ENCODE measurements around a stretch of chr6.

DNA sequence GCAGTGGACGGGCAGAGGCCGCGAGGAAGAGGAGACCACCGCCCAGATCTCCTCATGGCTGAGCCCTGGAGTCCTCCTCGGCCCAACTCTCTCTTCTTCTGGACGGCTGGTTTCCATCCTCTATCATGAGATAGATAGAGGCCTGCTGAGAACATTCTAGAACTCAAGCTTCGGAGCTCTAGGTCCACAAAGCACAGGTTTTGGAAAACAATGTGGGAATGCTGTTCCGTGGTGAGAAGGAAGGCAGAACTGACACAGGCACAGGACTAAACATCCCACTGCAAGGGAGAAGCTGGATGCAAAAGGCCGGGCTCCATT lies 2.4 kb upstream of the FRMD1 start:
- PRO-cap: no peak
- RAMPAGE, long total RNA: no peak
- RRBS: no CpG with 5 or more reads among the region's 9 CpGs

- PRO-cap: no peak
- RAMPAGE, long total RNA: no peak
- RRBS: 87% methylated on average over 5 of the region's 10 CpGs
These were observed 18.9 kb upstream of the FRMD1 start for GRCh38 chr6:168097990-168098249.

- PRO-cap: no peak
- RAMPAGE, long total RNA: no peak
- RRBS: no CpG with 5 or more reads among the region's 25 CpGs
These were observed 78.9 kb upstream of the FRMD1 start for GRCh38 chr6:168157537-168158665.

- PRO-cap: no peak
- RAMPAGE, long total RNA: no peak
- RRBS: no CpG with 5 or more reads among the region's 6 CpGs
These were observed 84.4 kb upstream of the FRMD1 start for GRCh38 chr6:168163505-168163704.

GRCh38 chr6:168342611-168343180 lies 23.1 kb upstream of the DACT2 start:
- PRO-cap: no peak
- RAMPAGE, long total RNA: no peak
- RRBS: no CpG with 5 or more reads among the region's 22 CpGs

GRCh38 chr6:168368109-168368385 lies 48.5 kb upstream of the DACT2 start:
- PRO-cap: no peak
- RAMPAGE, long total RNA: no peak
- RRBS: no CpG with 5 or more reads among the region's 4 CpGs

DNA sequence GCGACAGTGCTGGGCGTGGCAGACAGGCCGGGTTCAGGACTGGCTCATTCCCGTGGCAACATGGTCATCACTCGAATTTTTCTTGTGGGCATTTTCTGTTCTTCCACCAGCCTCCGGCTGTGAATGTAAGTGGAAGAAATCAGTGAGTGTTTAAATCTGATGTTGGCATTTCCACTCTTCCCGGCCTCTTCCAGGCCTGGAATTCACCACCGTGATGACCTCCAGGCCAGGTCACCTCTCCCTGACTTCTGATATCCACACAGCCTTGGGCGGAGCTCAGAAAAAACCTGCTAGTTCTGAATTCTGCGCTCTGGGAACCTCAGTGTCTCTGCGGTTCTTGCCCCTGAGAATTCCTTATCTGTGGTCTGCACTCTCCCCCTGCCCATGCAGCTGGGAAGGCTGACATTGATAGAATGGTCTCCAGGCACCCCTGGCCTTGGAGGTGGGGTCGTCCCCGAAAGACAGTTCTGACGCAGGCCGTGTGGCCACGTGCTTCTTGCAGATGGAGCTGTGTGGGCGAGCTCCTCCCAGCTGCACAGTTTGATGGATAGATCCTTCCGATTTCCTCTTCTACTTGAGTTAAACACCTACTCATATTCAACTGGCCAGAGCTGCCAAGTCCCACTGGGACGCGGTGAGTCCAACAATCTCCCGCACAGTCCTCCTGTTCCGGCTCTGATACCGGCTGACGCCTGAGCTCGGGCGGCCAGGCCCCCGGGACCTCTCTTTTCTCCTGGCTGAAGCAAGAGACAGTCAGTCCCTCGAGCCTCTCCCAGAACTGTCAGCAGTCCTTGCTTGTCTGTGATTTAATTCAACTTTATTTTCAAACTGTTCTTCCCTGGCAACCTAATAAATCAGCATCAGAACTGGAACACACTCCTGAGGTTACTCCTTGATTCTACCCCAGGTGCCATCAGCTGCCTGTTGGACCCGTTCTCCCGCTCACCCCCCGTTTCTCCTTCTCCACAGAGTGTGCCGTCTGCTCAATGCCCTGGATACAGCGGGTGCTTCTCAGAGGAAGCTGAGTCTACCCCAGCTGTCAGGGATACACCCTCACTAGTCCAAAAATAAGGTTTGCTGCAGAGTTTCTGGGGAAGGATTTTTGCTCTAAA lies 57.9 kb upstream of the DACT2 start:
- PRO-cap: no peak
- RAMPAGE, long total RNA: no peak
- RRBS: 26% methylated on average over 6 of the region's 33 CpGs

DNA sequence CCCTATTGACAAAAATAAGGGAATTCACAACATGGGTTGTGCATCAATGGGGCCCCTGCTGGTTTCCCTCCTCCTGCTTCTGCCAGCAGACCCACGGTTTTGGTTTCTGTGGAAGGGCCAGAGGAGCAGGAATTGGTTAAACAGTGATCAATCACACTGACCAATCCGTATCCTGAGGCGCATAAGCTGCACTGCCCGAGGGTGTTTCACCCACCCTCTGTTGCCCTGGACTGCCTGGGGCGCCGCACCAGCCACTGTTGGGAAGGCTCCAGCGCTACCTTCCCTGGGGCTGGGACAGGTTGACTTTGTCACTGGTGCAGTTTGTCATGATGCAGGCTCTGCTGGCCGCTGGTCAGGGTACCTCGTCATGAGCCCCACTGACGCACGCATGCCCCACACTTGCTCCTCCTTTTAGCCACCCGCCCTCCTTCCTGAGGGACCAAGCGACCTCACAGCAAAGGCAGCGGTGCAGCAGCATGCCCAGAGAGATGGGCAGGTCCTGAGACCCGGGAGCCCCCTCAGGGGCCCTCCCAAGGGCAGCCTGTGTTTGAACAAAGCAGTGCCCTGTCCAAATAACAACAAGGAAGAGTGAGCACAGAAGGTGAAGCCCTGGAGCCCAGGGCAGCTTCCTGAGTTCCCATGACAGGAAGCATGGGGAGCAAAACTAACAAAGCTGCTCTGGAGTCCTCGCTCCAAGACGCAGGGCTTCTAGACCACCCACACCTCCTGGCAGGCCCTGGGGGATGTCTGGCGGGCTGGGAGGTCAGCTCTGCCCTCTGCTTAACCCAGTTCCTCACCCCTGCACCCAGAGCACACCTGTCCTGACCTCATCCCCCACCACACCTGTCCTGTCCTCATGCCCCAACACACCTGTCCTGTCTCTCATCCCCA lies 50.2 kb upstream of the SMOC2 start:
- PRO-cap: no peak
- RAMPAGE, long total RNA: no peak
- RRBS: no CpG with 5 or more reads among the region's 18 CpGs

GRCh38 chr6:168526207-168526667 lies 85.3 kb downstream of the SMOC2 start:
- PRO-cap: no peak
- RAMPAGE, long total RNA: no peak
- RRBS: 75% methylated on average over 4 of the region's 11 CpGs

DNA sequence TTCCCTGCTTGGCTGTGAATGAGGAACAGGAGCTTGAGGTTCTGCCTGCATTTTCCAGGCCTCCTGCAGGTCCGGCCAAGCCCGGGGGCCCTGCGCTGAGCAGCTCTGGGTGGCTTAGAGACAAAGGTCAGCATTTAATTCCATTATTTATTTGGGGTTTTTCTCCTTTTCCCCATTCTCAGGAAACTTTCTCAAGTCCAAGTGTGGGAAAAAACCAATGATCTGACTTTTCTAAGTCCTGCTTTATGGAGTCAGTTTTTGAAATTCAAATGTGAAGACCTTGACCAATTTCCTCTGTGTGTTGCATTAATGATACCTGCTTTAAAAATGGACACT lies 343.7 kb downstream of the SMOC2 start:
- PRO-cap: no peak
- RAMPAGE, long total RNA: no peak
- RRBS: no CpG with 5 or more reads among the region's 3 CpGs

GRCh38 chr6:169145777-169146256 lies 107.8 kb downstream of the THBS2 start:
- PRO-cap: no peak
- RAMPAGE, long total RNA: no peak
- RRBS: no CpG with 5 or more reads among the region's 7 CpGs

- PRO-cap: no peak
- RAMPAGE, long total RNA: no peak
- RRBS: no CpG with 5 or more reads among the region's 19 CpGs
These were observed 24.1 kb downstream of the THBS2 start for GRCh38 chr6:169229449-169230069.

- PRO-cap: no peak
- RAMPAGE, long total RNA: no peak
- RRBS: no CpG with 5 or more reads among the region's 6 CpGs
These were observed 86.3 kb upstream of the THBS2 start for GRCh38 chr6:169339947-169340248.

- PRO-cap: no peak
- RAMPAGE, long total RNA: no peak
- RRBS: no CpG with 5 or more reads among the region's 8 CpGs
These were observed 200.9 kb upstream of the THBS2 start for GRCh38 chr6:169454453-169454957.

DNA sequence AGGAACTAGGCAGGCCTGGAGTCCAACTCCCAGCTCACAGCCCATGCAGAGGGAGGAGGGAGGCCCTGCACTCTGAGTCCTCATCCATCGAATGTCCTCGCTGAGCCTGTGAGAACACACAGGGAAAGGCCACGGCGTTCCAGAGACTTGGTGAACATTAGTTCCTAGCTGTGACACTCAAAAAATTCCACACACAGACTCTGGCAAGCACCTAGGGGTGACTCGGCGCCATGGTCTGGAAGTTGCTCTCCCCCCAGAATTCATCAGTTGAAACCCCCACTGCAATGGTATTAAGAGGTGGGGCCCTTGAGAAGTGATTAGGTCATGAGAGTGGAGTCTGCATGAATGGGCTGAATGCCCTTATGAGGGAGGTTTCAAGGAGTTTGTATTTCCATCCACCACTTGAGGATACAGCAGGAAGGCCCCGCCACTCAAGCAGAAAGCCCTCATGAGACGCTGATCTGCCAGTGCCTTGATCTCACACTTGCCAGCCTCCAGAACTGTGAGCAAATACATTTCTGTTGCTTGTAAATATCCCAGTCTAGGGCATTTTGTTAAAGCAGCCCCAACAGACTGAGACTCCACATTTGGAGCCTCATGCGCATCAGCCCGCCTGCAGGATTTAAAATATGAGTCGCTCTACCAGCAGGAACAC lies 73.9 kb downstream of the WDR27 start:
- PRO-cap: no peak
- RAMPAGE, long total RNA: no peak
- RRBS: no CpG with 5 or more reads among the region's 11 CpGs

- PRO-cap: no peak
- RAMPAGE, long total RNA: no peak
- RRBS: no CpG with 5 or more reads among the region's 5 CpGs
These were observed 1.7 kb downstream of the C6orf120 start for GRCh38 chr6:169703535-169704182.

GRCh38 chr6:169708797-169709833 lies 7.2 kb downstream of the C6orf120 start:
- PRO-cap: no peak
- RAMPAGE, long total RNA: no peak
- RRBS: no CpG with 5 or more reads among the region's 3 CpGs

DNA sequence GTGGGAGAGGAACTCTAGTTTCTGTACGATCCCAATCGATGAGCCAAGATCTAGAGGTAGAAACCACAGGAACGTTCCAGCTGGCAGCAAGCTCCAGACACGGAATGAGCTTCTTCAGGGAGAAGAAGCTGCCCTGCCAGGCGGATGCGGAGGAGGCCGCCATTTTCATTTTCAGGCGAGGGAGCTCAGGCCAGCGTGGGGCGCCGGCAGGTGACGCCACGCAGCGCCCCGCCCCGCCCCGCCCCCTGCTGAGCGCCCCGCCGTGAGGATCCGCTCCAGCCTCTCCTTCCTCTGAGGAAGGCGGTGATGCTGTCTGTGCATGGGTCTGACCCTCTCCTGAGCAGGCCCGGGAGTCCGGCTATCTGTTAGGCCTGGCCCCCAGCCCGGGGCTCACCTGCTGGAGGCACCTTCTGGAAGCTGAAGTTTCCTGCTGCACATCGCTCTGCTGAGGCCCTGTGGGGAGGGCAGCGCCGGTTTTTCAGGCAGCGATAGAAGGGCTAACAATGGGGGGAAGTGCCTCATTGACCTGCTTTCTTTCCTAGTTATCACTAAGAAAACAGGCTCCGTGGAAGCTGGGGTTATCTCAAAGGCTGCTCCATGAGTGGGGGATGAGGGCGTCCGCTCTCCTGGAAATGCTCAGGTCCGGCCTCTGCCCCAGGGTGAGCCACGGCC lies 147.6 kb downstream of the ERMARD start:
- PRO-cap: no peak
- RAMPAGE, long total RNA: no peak
- RRBS: no CpG with 5 or more reads among the region's 34 CpGs

DNA sequence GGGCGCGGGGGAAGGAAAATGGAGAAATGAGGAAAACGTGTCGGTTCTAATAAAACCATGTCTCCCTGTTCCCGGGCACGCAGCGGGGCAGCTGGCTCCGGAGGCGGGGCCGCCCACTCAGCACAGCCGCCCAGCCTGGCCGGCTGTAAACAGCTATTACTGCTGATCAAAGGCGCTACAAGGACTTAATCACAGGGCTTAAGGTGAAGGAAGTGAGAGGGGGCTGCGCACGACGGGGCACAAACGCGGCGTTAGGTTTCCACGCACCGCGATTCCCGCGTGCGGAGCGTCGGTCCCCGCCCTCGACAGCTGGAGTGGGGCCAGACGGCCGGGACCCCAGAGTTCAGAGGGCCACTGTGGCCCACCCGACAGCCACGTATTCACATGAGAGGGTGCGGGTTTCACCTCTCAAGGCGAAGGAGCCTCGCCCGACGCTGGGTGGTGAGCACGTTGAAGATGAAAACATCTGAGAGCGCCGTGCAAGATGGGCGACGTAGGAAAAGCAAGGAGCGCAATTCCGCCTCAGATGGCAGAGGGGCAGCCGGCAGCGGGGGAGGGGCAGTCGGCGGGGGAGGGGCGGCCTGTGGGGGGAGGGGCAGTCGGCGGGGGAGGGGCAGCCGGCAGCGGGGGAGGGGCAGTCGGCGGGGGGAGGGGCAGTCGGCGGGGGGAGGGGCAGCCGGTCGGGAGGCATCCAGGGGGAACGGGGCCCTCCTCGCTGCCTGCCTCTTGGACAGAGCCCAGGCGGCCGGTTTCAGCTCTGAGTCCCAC lies 114.0 kb downstream of the DLL1 start:
- PRO-cap: no peak
- RAMPAGE, long total RNA: no peak
- RRBS: 38% methylated on average over 17 of the region's 64 CpGs

DNA sequence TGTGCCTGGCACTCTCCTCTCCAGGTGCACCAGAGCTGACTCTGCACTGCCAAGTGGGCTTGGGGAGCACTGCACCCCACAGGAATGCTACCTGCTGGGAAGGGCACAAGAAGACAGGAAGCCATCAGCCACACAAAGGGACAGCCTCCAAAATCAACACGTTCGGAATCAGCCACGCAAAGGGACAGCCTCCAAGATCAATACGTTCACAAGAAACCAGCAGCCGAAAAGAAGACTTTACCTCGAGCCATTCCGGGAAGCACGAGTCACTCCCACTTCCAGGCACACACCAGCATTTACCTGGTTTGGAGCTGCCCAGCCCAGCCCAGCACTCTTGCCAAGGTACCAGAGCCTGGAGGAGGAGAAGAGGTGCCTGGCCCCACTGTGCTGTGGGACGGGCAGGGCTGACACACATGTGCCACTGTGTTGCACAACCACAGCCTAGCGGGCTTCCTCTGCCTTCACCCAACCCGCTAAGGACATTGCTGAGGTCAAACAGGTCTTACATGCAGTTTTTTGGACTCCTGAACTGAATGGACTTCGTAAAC lies 65.7 kb downstream of the DLL1 start:
- PRO-cap: no peak
- RAMPAGE, long total RNA: no peak
- RRBS: no CpG with 5 or more reads among the region's 12 CpGs